Skeletal muscle cell (primary cell): ENCODE measurements around the genes C6orf15 and MCCD1.

DNA sequence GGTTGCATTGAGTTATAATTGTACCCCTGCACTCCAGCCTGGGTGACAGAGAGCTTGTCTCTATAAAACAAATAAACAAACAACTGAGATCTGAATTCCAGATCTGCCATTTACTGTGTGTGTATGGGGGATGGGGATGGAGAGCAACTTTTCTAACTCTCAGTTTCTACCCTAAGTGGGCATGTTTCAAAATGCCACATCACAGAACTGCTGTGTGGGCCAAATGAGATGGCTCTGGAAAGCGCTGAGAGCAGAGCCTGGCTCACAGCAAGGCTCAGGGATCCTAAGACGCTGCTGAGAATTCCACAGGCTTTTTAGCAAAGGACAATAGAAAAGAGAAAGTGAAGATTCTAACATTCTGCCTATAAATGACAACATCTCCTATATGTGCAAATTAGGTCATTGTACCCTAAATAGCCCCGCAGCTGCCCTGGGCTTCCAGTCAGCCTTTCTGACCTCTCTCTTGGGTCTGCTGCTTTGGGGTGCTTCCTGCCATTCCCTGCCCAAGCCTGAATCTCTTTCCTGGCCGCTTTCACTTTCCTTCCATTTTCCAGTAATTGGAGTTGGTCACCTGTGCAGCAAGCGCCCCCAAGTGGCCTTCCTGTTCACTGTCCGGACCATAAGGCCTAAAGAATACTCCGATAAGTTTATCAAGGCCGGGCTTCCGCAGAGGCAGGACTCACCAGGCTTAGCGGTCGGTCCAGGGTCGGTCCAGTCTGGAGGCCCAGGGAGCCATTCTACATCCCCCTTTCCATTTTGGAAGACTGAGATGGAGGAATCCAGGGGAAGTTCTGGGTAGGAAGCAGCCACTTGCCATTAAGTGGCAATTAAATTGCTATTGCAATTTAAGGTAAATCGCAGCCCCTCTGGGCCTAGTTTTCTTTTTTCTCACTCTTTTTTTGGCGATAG is 6.8 kb upstream of the DDR1 start:
- RRBS: 9% methylated on average over 2 of the region's 14 CpGs

GRCh38 chr6:30890212-30890773 is 6.0 kb downstream of the DDR1 start:
- RRBS: no CpG with 5 or more reads among the region's 8 CpGs

- RRBS: no CpG with 5 or more reads among the region's 6 CpGs
Measured at GRCh38 chr6:31112407-31112931, at the start of gene C6orf15. C6orf15 (minus strand) TSS chr6:31112575.

GRCh38 chr6:31125142-31125678 is 5.0 kb upstream of the CDSN start:
- RRBS: no CpG with 5 or more reads among the region's 9 CpGs

DNA sequence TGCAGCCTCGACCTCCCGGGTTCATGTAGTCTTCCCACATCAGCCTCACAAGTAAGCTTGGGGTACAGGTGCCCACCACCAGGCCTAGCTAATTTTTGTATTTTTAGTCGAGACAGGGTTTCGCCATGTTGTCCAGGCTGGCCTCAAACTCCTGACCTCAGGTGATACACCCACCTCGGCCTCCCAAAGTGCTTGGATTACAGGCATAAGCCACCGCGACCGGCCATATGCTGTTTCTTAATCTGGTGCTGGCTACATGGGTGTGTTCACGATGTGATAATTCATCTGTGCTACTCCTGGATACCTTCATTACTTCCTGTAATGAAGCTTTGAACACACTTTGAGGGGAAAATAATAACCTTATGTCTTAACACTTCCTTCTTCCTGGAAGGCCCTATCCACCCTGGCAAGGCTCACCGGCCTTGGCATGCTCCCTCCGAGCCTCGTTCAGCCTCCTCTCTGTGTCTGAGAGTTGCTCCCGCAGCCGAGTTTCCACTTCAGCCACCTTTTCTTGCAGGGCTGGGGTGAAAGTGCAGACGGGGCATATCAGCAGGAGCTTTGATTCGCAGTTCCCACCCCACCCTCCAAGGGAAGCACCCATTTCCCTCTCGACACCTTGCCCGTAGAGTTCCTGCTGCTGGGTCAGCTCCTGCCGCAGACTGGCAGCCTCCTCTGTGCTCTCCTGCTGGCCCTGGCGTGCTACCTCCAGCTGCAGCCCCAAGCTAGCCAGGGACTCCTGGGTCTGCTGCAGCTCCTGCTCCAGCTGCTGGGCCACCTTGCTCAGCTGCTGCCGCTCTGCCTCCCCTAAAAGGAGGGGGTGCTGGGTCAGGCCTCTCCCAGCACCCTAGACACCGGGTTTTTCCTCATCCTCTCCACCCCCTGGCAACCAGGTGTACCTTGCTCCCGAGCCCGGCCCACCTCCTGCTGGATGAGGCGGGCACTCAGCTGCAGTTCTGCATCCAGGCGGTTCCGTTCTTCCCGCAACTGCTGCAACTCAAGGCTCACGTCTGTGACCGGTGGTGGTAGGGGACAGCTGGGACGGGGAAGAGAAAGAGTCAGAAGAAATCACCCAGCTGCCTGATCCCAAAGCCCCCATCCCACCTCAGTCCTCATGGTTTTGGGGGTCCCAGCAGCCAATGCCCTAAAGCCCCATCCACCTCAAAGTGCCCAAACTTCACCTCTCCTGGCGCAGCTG is 5.8 kb upstream of the PSORS1C2 start:
- RRBS: no CpG with 5 or more reads among the region's 32 CpGs

DNA sequence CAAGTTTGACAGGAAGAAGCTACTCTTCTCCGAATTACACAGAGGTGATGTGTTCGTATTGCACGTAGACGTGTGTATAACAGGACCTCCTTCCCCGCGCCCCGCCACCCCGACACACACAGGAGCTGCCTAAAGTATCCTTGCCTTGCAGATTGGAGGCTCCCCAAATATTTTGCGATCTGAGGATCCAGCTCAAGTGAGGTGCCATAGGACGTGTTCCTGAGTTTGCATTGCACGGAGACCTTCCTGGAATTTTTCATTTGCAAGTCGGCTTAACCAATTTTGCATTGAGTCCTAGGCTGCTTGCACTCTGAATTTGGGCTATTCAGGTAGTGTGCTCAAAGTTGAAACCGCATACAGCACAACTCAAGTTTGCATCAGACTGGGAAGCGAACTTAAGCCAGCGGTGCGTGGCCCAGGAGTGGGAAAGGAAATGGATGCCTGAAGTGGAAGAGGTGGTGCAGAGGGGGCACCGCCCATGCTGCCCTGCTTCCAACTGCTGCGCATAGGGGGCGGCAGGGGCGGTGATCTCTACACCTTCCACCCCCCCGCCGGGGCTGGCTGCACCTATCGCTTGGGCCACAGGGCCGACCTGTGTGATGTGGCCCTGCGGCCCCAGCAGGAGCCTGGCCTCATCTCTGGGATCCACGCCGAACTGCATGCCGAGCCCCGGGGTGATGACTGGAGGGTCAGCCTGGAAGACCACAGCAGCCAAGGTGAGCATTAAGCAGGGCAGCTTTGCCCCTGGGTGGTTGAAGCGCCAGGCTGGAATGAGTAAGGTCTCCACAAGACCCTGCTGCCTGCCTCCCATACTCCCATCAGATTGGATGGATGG is 820 bp downstream of the TCF19 start:
- RRBS: no CpG with 5 or more reads among the region's 30 CpGs

- RRBS: no CpG with 5 or more reads among the region's 7 CpGs
Measured at GRCh38 chr6:31171234-31171765, 818 bp upstream of the POU5F1 start.

DNA sequence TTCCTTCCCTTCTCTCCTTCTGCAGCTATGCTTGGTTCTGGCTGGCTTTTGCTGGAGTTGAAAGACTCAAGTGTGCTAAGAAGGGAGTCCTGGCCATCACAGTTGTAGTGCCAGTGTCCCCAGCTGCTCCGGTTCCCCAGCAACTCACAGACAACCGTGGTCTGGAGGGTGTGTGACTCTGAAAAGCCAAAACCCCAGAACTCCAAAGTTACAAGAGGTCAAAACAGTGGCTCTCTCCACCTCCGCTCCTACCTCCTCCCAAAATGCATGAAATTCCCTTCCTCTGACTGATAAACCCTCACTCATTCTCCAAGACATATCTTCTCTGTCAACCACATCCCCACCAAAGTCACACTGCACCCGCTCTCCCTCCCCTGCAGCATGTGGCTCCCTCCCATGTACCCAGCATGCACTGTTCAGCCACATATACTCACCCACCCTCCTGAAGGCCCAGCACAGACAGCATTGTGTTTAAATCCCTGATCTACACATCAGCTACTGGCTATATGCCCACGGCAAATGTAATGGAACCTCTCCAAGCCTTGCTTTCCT is 5.4 kb upstream of the POU5F1 start:
- RRBS: no CpG with 5 or more reads among the region's 5 CpGs

DNA sequence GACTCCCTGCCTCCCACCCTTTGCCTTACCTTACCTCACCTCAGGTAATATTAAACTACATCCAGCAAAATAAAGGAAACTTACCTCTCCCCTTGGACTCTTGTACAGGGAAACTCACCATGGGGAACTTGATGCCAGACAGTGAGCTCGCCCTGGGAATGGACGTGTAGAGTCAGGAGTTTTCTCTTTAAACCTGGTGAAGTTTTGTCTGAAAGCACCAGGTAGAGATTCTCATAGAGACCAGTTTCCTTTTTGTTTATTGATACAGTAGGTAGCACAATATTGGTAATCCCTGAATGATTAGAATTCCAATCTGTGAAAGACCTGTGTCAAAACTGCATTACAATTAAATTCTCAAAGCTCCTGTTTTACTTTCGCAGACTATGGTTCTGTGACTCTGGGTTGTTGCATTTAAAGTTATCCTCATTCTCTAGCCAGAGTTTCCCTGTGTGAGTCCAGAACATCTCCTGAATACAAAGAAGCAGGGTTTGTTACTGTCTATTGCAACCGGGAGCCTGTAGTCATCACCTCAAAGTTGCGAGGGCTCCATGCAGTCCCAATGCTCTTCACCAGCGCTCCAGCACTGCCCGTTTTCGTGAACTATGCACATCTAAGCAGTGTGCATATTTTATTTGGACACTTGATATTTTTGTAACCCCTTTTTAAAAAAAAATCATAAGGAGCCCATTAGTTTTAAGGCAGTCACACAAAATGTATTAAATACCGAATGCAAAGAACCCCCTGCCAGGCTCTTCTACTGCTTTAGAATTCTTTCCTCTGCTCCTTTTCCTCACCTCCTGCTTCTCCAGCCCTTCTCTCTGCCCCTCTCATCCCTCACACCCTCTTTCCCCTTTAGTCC is 836 bp upstream of the HLA-C start:
- RRBS: no CpG with 5 or more reads among the region's 9 CpGs

GRCh38 chr6:31352401-31353437 is 4.3 kb downstream of the HLA-B start:
- RRBS: no CpG with 5 or more reads among the region's 14 CpGs

GRCh38 chr6:31379575-31380322 is 22.8 kb upstream of the HLA-B start:
- RRBS: no CpG with 5 or more reads among the region's 14 CpGs

DNA sequence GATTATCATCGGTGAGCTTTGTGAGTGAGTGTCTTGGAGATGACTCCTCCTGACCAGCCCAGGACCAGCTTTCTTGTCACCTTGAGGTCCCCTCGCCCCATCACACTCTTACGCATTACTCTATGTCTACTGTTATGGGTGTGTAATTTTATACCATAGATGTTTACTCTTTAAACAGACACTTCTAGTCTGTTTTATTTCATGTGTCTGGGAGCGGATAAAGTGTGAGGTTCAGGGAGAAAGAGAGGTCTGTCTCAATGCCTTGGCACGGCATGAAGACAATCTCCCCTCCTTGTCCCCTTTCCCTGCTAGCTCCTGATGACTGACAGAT is 12.6 kb downstream of the MICA start:
- RRBS: no CpG with 5 or more reads among the region's 5 CpGs

- RRBS: no CpG with 5 or more reads among the region's 7 CpGs
Measured at GRCh38 chr6:31506733-31507265, 8.9 kb downstream of the MICB start.

DNA sequence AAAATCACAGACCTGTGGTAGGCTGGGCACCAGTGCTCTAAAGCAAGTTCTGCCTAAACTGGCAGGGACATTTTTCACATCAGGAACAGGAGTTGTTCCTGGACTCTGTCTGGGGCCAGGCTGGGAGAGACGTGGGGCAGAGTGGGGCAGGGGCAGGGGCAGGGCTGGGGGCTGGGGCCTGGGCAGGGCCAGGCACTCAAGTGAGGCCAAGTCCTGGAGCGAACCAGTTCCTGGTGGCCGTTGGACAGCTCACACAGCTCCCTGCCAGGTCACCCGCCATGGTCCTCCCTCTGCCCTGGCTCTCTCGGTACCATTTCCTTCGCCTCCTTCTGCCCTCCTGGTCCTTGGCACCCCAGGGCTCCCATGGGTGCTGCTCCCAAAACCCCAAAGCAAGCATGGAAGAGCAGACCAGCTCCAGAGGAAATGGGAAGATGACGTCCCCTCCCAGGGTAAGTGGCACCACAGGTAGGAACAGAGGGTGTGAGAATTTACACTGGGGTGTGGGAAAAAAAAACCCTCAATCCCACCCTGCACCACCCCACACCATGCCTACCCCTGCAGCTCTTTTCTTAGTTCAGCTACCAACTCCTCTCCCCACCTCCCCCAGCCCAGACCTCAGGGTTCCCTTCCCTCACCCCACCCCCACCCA is at the start of gene MCCD1:
MCCD1 (plus strand) TSS at position 226 of the 649 bp plus-strand sequence.
- RRBS: no CpG with 5 or more reads among the region's 7 CpGs

- RRBS: no CpG with 5 or more reads among the region's 13 CpGs
Measured at GRCh38 chr6:31534648-31534924, 5.8 kb downstream of the MCCD1 start.

DNA sequence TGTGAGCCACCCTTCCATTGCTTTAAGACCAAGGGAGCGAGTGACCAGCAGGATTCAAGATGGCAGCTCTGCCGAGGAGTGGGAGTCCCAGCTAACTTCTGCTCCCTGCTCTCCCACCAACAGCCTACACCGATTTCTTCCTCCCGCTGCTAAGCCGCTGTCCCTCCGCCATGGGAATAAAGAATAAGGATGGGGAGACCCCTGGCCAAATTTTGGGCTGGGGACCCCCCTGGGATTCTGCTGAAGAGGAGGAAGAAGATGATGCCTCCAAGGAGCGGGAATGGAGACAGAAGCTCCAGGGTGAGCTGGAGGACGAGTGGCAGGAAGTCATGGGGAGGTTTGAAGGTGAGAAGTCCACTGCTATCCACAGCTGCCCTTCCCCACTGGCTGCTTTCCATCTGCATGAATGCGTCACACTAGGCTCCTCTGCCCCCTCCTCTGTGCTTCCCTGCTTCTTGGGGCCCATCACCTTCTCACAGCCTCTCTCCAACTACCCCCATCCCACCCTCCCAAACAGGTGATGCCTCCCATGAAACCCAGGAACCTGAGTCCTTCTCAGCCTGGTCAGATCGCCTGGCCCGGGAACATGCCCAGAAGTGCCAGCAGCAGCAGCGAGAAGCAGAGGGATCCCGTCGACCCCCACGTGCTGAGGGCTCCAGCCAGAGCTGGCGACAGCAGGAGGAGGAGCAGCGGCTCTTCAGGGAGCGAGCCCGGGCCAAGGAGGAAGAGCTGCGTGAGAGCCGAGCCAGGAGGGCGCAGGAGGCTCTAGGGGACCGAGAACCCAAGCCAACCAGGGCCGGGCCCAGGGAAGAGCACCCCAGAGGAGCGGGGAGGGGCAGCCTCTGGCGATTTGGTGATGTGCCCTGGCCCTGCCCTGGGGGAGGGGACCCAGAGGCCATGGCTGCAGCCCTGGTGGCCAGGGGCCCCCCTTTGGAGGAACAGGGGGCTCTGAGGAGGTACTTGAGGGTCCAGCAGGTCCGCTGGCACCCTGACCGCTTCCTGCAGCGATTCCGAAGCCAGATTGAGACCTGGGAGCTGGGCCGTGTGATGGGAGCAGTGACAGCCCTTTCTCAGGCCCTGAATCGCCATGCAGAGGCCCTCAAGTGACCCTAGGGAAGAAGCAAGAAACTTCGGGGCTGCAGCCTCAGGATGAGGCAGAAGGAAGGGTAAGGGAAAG is 10.5 kb downstream of the NFKBIL1 start:
- RRBS: 88% methylated on average over 5 of the region's 33 CpGs

DNA sequence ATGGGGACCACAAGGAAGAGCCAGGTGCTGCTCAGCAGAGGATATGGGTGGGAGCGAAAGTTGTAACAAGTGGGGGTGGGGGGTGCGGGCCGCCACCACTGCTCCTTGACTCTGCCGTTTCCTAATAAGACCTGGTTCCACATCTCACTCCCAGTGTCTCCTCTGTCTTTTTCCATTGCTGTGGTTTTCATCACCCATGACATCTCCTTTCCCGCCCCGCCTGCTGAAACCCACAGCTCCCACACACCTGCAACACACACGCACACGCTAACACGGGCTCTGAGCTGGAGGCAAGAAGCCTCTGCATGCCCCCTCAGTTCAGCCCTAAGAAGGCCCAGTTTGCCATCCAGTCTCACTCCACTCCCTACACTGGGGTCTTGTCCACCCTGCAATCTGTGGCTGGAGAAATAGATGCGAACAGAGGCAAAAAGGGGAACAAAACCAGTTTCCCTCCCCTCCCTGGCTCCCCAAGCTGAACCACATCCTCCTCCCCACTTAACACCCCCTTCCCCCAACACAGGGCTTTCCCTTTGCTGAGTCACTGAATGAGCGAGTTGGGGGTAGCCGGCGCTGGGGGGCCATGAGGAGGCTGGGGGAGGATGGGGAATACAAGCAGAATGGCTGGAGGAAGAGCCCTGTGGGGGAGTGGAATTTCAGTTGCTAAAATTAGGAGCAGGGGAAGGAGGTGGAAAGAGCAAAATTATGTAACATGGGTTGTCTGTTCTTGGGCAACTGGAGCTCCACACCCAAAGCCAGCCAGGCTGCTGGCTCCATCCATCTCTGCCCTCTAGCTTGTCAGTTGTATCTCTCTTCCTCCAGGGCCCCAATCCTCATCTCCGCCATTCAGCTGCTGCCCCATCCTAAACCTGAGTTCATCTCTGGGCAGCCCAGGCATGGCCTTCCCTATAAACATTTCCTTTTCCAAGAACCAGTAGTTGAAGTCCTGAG is 11.5 kb downstream of the NFKBIL1 start:
- RRBS: no CpG with 5 or more reads among the region's 14 CpGs

- RRBS: no CpG with 5 or more reads among the region's 19 CpGs
Measured at GRCh38 chr6:31625178-31625820, 4.8 kb downstream of the PRRC2A start.

DNA sequence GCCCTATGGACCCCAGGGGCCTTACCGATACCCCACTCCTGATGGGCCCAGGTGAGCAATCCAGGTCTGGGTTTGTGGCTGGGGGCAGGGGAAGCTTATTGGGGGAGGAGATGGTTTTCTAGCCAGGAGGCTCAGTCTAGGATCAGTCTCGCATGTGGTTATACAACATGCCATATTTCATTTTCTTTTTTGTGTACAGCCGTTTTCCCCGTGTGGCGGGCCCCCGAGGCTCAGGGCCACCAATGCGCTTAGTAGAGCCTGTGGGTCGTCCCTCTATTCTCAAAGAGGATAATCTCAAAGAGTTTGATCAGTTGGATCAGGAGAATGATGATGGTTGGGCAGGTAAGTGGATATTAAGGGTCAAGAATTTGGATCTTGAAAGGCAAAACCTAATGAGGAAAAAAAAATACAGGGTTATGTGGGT is 5.3 kb downstream of the PRRC2A start:
- RRBS: no CpG with 5 or more reads among the region's 8 CpGs

DNA sequence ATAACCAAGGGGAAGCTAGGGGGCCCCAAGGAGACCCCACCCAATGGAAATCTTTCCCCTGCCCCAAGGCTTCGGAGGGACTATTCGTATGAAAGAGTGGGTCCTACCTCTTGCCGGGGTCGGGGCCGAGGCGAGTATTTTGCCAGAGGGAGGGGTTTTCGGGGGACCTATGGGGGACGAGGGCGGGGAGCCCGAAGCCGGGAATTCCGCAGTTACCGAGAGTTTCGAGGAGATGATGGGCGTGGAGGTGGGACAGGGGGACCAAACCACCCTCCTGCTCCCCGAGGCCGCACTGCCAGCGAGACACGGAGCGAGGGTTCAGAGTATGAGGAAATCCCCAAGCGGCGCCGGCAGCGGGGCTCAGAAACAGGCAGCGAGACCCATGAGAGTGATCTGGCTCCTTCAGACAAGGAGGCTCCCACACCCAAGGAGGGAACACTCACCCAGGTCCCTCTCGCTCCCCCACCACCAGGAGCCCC is 11.2 kb downstream of the PRRC2A start:
- RRBS: 85% methylated on average over 8 of the region's 26 CpGs